ENCODE data around the gene TEX37.

GRCh38 chr2:85902397-85903167 is 13.8 kb upstream of the ST3GAL5 start:
- PRO-cap: no peak
- RAMPAGE, long total RNA, 3 experiments: no peak in any of the 3 experiments

GRCh38 chr2:85907781-85908430 is 19.1 kb upstream of the ST3GAL5 start:
- PRO-cap: no peak
- RAMPAGE, long total RNA, 3 experiments: no peak in any of the 3 experiments

DNA sequence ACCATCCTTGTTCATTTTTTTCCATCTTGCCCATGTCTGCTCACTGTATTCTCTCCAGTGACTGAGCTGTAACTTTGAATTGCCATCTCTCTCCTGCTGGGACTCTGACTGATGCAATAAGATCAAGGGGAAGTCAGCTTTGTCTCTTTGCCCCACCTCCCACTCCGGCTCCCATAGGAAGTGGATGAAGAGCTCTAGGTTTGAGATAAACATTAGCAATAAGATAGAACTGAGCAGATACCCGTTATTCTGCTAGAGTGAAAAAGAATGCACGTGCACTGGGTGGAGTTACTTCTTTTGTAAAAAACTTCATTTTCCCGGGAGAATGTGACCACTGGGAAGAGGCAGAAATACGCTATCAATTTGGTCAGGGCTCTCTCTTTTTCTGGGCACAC is 105.4 kb downstream of the POLR1A start:
- PRO-cap: no peak
- RAMPAGE, long total RNA, 3 experiments: no peak in any of the 3 experiments

DNA sequence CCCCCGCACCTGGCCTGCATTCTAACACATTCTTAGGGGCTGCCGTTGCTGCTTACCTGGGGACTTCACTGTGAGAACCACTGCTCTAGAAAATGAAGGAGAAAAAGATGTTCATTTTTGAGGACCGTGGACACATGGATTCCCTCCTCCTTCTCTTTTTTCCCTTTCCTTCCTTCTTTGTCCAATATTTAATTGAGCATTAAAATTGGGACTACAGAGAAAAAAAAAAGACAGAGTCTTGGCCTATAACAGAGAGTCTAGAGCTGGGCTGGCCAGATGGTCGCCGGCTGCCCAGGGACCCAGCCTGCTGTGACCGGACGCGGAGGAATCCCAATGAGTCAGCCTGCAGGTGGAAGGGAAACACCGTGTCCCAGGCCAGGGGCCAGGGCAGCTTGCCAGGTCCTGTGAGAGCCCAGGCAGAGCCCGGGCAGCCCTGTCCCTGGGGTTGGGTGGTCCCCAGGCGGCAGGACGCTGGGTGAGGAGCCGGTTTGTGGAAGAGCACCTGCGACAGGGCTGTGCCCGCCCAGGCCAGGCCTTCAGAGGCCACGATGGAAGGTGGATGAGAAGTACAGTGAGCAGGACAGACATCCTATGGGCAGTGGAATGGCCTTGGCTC is 87.9 kb downstream of the POLR1A start:
- PRO-cap: bidirectional peak, plus-strand start at position 445 of the sequence, minus-strand start at position 311 of the sequence
- RAMPAGE, long total RNA, 3 experiments: no peak in any of the 3 experiments

GRCh38 chr2:86033453-86033920 is 72.2 kb downstream of the POLR1A start:
- PRO-cap: no peak
- RAMPAGE, long total RNA, 3 experiments: no peak in any of the 3 experiments

DNA sequence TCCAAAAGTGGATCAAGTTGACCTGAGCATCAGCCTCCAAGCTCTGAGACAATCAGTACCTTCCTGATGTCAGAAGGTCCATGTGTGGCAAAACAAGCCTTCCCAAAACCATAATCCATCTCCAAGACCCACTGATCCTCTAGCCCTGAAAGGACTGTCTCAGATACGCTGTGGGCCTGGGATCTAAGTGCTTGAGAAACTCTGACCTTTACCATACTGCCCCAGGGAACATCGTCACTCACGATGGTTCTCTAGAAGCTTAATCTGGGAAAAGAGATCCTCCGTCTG is 47.0 kb downstream of the REEP1 start:
- PRO-cap: no peak
- RAMPAGE, long total RNA, 3 experiments: no peak in any of the 3 experiments

DNA sequence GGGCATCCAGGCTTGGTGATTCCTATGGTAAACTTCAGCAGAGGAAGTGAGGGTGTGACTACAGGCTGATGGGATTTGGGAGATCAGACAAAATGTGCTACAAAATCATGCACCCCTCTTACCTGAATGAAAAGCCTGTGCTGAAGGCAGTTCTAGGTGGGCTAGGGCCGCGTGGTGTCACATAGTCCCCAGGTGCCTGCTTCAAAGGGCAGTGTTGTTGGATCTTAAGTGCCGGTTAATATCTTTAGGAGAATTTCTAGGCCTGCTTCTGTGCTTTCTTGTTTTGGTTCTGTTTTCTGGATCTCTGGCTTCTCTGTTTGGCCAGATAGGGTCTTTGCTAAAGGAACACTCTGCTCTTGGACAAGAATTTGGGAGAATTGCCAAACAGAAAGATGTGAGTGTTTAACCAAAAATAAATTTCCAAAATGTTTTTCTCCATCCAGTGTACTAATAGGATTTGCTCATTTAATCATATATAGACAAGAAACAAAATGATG is 41.8 kb downstream of the KDM3A start:
- PRO-cap: no peak
- RAMPAGE, long total RNA, 3 experiments: no peak in any of the 3 experiments

DNA sequence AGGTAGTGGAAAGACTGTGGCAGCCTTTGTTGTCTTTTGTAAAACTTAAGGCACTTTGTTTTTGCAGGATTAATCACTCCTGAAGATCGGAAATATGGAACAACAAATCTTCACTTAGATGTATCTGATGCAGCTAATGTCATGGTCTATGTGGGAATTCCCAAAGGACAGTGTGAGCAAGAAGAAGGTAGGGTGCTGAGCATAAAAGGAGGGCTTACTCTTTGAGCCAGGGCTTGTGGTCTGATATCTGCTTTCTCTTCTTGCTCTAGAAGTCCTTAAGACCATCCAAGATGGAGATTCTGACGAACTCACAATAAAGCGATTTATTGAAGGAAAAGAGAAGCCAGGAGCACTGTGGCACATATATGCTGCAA is 48.1 kb downstream of the KDM3A start:
- PRO-cap: no peak
- RAMPAGE, long total RNA, 3 experiments: no peak in any of the 3 experiments

DNA sequence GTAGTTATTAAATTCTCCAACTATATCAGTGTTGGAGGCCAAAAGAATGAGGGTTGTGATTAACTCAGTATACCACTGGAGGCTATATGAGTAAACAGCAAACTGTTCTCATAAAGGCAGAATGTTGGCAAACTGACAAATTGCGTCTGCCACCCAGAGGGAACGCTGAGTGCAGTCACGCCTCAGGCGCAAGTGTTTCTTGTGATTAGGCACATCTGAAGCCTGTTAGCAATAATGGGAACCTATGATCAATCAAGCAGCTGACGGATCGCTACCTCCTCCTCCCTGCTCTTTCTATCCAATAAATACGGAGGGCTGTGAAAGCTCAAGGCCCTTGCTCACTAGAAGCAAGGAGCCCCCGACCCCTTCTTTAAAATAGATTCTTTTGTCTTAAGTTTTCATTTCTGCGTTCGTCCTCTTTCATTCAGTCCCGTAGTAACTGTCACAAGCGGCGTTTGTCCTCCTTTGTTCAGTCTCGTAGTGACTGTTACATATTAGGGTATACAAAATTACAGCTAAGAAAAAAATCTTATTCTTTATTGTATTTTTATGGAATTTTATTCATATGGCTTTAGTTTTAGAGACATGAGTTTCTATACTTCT is 16.3 kb upstream of the RMND5A start:
- PRO-cap: no peak
- RAMPAGE, long total RNA, 3 experiments: no peak in any of the 3 experiments

DNA sequence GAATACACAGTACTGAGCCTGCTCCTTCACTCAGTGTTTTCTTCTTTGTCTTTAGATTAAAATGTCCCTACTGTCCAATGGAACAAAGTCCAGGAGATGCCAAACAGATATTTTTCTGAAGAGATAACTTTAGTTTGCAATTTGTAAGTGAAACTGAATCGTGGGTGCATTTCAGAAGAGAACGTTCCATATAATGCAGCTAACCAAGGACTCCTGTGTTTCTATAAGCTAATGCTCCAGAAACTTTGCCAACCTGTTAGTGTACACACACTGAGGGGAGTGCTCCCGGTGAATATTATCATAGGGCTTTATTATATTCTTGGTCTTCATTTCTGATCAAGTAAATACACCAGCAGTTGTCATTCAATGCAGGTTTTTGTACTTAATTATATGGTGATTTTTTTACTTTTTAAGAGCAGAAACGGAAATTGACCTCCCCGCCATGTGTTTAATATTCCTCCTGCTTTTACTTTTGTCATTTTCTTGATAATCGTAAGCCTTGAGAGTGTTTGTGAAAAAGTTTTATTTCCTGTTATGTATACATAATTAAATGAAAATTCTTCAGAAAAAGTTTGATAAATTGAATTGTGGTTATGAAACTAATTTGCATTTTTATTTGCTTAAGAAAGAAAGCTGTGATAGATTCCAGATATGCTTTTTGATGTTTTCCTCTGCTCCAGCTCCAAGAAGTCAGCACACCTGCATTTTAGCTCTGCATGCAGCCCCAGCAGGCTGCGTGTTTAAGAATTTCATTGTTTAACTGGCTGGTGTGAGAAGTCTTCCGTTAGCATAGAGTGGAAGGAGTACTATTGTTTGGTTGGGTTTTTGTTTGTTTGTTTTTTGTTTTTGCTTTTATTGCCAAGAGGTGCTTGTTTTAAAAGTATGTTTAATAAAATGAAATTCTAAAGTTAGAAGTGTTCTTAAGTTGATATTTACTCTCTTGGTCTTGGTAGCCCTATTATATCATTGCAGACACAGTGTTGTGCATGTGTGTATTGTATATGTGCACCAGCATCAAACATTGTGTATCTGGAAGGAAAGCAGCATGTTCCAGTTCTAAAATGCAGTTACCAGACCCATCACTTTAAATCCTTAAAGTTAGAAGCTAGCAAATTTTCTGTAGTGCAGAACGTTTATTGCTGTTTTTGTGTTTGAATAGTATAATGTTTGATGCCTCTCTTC is 17.0 kb downstream of the CD8A start:
- PRO-cap: no peak
- RAMPAGE, long total RNA, 3 experiments: no peak in any of the 3 experiments

GRCh38 chr2:86783638-86784397 is 6.9 kb downstream of the CD8A start:
- PRO-cap: no peak
- RAMPAGE, long total RNA, 3 experiments: no peak in any of the 3 experiments

DNA sequence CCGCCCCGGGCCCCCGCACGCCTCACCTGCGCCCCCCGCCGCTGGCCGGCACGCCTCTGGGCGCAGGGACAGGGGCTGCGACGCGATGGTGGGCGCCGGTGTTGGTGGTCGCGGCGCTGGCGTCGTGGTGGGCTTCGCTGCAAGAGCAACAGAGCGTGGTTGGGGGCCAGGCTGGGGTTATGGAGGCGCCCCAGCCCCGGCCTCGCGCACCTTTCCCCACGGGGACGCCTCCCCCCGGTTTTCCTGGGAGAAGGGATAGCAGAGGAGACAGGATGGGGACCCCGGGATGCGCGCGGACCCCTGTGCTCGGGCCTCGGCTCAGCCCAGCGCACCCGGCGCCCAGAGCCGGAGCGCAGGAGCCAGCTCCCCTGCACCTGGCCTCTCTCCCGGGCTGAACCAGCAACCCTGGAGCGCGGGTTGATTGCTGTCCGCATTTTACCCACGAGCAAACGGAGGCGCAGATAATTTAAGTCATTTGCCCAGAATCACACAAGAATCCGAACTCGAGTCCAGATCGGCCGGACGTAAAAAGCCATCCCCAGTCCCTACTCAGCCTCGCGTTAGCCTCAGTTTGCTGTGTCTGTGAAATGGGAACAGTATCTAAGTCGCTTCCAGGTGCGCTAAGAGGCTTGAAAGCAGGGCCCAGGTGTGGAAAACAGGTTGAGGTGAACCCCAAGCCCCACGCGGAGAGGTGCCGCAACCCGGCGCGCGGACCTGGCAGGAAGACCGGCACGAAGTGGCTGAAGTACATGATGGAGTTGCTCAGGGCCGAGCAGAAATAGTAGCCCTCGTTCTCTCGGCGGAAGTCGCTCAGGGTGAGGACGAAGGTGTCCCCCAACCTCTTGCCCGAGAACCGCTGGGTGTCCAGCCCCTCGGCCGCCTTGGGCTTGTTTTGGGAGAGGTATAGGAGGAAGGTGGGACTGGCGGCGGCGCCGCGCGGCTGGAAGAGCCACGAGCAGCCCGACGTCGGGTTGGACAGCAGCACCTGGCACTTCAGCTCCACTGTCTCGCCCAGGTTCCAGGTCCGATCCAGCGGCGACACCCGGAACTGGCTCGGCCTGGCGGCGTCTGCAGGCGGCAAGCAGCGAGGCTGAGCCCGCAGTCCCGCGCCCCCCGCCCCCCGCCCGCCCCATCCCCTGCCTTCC is 727 bp downstream of the CD8A start:
- PRO-cap: no peak
- RAMPAGE, long total RNA, 3 experiments: no peak in any of the 3 experiments

GRCh38 chr2:86793585-86794188 is 3.0 kb upstream of the CD8A start:
- PRO-cap: no peak
- RAMPAGE, long total RNA, 3 experiments: no peak in any of the 3 experiments

GRCh38 chr2:87348420-87349672 is 327.2 kb upstream of the PLGLB1 start:
- PRO-cap: no peak
- RAMPAGE, long total RNA, 3 experiments: no peak in any of the 3 experiments

DNA sequence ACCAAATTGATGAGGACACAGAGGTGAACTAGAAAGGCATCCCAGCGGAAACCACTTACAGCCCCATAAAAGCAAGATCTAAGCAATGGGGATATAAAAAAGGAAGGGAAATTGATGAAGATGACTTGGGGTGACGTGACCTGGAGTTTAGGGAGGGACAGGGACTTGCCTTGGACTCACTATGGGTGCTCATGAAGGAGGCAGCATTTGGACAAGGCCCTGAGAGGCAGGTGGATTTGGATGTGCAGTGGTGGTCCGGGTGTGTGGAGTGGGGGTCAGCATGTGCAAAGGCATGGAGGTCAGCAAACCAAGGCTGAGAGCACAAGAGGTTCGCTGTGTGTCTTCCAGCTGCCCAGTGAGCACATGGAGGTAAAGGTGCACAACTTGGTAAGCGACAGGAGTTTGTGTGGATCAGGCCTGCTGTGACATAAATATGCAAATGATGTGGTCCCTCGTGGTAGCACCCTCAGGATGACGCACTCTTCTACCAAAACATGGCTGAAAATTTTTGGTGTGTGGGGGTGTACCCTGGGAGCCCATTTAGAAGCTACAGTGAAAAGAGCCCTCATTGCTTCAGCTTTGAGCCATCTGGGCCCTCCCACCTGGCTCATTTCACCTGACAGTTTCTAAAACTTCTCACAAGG is 271.0 kb upstream of the PLGLB2 start:
- PRO-cap: no peak
- RAMPAGE, long total RNA, 3 experiments: no peak in any of the 3 experiments

DNA sequence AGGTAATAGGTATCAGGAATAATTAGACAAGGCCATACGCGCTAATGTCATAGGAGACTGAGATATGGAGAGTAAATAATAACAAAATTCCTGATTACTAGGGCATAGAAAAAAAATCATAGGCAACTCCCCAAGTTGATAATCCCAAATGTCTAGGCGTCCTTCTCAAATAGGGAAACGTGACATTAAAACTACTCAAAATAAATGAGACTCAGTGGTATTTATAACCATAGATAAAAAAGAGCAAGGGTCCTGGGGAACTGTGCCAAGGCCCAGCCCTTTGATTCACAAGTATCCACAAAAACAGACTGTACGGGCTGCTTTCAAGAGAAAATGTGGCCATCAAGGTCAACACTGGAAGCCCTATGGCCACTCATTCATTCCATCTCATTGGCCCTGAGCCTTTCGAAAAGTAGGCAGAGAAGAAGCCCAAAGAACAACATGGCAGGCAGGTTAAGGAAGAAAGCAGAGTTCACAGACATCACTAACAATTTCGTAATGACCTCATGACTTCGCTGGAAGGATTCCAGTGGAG is 252.7 kb upstream of the PLGLB2 start:
- PRO-cap: no peak
- RAMPAGE, long total RNA, 3 experiments: no peak in any of the 3 experiments

GRCh38 chr2:88066572-88066897 is 1.1 kb upstream of the SMYD1 start:
- PRO-cap: bidirectional peak, plus-strand start at chr2:88066784, minus-strand start at chr2:88066653
- RAMPAGE, long total RNA, 3 experiments: no peak in any of the 3 experiments

DNA sequence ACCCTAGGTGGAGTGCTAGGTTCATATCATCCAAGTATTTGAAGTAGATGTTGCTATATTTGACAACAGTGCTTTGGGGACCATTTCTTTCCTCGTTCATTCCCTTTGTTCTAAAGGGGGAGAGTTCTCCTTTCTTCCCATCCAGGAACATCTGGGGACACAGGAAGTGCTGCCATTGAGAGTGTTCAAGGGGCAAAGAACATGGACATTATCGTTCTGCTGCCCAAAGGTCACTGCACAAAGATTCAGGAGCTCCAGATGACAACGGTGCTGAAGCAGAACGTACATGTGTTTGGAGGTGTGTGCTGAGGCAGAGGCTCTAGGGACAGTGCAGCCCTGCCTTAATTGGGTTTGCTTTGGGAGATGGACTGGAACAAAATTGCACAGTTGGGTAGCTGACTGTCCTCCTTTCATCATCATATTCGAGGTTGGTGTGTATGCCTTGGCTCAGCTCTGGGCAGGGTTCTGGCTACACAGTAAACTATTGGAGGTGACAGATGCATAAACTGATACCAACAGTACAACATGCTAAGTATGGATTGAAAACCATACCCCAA is 5.0 kb downstream of the THNSL2 start:
- PRO-cap: no peak
- RAMPAGE, long total RNA, 3 experiments: no peak in any of the 3 experiments

DNA sequence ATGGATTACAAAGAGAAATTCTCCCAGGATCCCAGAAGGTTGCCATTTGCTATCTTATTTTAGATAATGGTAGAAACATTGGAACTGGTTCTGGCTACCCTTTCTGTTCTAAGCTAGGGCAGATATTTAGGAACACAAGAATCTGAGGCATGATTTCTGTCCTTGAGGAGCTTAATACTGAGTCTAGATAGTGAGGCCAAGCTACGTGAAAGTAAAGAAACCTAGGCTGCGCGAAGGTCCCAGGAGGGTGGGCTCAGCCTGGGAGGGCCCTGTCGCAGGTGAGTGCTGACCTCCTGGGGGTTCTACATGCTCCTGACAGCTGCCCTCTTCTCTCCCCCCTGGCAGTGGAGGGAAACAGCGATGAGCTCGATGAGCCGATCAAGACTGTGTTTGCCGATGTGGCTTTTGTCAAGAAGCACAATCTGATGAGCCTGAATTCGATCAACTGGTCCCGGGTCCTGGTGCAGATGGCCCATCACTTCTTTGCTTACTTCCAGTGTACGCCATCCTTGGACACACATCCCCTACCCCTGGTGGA is 8.4 kb downstream of the THNSL2 start:
- PRO-cap: no peak
- RAMPAGE, long total RNA, 3 experiments: no peak in any of the 3 experiments

- PRO-cap: no peak
- RAMPAGE, long total RNA, 3 experiments: no peak in any of the 3 experiments
Observed at GRCh38 chr2:88524455-88524819, at the start of gene TEX37. Gene TEX37 (plus strand): TSS chr2:88524649.